Sciatic nerve (tissue), 1 donor: Measurements from ENCODE around the gene UFM1.

GRCh38 chr13:33197264-33198097, 88.1 kb downstream of the STARD13 start:
- PRO-cap = no peak

GRCh38 chr13:33204204-33205317, 81.0 kb downstream of the STARD13 start:
- PRO-cap = unidirectional peak, plus-strand start at chr13:33204520; bidirectional peak, plus-strand start at chr13:33204886, minus-strand start at chr13:33204760

DNA sequence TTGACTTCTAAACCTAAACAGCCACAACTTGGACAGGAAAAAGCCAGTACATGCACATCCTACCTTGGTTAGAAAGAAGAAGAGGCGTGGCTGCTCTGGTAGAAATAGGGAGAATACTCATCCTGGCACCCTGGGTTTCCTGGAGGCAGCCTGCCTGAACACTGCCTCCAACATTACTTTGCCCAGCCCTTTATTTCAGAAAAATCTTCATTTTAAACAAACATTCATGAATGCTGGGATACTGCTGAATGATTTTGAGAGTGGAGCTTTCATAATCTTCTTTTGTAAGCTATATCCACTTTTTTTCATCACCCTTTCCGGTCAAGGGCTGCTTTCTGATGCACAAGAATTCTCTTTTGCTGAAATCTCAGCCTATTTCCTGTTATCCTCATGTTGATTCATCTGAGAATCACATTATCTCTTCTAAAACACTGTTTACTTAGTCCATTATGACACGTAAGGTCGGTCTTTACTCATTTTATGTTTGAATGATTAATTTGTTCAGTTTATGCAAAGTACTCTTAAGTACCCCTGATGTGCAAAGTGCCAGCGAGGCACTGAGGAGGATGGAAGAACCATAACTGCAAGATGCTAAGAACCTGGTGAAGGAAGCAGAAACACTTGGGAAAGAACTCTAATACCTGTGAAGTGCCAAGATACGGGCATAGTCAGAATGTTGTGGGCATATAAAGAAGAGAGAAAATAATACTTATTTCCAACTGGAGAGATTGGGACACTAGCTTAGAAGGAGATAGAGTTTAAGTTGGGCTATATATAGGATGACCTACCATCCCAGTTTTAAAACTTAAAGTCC, 55.1 kb downstream of the STARD13 start:
- PRO-cap = no peak

GRCh38 chr13:33235760-33236542, 49.6 kb downstream of the STARD13 start:
- PRO-cap = no peak

DNA sequence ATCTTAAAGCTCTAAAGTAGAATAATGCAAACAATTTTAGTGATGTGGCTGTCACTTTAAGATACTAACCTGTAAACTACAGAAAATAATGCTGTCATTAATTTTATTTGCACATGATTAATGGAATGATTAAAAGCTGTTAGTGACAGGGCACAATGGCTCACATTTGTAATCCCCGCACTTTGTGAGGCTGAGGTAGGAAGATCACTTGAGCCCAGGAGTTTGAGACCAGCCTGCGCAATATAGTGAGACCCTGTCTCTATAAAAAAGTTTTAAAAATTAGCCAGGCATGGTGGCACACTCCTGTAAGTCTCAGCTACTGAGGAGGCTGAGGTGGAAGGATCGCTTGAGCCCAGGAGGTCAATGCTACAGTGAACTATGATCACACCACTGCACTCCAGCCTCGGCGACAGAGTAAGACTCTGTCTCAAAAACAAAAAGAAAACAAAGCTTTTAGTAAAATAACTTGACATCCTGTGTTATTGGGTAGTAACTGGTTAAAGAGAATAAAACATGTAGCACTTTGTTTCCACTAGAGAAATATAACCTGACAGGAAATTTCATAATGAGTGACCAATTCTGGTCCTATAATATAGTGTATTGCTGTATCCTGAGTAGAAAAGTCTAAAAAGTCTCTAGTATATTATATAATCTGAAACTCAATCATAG, 2.8 kb downstream of the STARD13 start:
- PRO-cap = no peak

GRCh38 chr13:33323355-33324285, 38.1 kb upstream of the STARD13 start:
- PRO-cap = no peak

DNA sequence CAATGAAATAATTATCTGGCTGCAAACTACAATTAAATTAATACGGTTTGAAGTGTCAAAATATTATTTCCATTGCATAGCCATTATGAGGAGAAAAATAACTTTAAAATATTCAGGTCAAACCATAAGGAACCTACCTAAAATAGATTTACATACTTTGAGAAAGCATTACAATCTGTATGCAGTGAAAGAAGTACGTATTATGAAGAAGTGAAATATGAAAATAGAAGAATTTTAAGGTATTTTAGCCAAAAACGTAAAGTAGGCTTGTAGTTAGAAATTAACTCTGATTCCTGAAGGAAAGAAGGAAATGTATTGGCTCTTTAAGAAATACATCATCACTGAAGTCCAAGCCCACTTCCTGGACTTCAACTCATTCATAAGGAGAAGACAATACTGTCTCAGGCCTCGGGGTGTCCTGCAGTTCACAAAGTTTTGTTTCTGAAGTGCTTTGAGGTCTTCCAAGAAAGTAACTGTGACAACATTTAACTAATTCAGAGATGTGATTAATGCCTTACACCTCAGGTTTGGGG, 65.6 kb upstream of the STARD13 start:
- PRO-cap = unidirectional peak, plus-strand start at position 411 of the sequence

DNA sequence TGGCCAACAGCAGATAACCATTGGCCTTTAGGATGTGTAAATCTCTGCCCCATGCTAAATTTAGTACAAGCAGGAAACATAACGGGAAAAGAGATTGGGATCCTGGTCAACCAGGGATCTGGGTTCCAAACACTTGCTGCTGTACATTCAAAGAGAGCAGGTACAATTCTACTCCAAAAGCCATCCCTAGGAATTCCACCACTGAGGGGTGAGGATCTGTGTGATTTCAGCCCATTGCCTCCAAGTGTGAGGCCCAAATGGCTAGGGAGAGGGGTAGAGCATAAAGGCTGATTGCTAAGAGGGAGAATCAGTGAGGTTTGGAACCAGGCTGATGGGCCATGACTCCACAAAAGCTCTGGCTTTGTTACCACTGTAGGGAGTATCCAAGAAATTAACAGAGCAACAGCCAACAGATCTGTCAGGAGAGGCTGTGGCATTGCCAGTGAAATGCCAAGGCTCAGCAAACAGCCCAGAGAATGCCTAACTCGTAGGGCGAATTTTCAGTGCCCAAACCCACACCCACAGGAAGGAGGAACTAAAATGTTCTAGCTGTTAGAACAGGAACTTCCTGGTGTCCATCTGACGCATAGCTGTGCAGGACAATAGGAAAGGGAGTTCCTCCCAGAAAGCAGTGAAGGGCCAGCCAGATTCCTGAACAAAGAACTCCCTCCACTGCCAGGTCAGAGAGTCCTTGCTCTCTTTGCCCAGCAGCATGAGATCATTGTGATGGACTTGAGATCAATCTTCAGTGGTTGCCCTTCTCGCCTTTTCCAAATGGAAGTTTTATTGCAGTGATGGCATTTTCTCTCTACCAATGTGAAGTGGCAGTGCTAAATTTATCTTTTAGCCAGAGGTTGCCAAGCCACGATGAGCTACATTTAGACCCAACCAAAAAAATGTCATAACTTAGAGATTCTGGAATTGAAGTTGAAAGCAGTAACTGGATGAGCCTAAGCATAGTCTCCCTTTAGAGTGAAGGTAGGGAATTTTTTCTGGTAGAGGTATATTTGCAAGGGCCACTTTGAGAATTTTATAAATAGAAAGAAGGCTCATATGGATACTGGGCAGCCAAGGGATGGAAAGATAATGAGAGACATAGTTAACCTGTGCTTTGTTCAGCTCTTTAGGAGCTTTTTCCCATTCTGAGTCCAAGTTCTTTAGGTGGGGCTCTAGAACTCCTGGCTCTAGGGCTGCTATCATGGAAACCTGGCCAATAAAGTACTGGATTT, 224.2 kb upstream of the STARD13 start:
- PRO-cap = bidirectional peak, plus-strand start at position 631 of the sequence, minus-strand start at position 444 of the sequence

DNA sequence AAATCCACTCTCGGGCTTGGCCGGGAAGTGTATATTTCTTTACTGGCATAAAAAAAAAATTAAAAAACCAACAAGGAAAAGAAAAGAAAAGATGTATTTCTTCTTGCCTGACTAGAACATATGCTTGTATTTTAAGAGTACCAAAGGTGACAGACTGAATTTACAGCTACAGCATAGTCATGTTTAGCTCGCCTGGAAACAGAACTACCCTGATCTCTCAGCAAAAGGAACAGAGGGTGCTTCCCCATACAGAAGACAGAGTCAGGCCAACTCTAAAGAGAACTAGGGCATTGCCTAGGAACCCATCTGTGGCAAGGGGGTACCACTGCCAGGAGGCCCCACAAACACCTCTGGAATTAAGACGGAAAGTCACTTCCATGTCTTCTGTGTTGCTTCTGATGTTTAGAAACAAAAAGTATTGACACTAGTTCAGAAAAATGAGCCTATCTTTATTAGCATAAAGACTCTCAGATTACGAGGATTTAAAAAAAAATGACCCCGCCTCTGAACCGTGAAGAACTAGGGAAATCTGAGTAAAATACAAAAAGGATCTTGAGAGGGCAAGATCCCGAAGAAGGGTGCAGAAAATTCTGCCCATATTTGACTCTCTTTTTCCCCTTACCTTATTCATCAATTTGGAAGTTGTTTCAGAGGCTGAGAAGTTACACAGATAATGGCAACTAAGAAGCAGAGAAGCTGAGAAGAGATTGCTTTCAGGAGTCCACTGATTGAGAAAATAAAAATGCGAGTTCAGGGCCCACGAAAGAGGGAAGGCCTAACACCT, 252.3 kb upstream of the STARD13 start:
- PRO-cap = no peak

DNA sequence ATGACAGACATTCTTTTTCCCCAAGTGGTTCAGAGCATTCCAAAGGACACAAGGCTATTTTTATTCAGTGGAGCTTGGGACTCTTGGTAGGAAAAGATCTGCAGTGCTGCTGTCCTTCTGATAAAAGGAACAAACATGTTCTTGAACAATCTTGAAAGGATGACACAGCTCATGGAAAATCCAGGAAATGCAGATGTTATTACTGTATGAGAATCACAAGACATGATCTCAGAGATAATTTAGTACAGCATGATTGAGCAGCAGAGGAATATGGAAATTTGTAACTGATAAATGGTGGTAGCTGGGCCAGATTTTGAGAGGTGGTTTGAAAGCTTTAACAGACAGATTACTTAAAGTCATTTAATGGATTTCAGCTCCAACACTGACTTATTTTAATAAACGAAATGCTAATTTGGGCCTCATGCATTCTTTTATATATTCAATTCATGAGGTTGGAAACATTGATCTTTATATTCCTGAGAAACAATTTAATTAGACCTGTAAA, 96.1 kb upstream of the RFC3 start:
- PRO-cap = no peak

DNA sequence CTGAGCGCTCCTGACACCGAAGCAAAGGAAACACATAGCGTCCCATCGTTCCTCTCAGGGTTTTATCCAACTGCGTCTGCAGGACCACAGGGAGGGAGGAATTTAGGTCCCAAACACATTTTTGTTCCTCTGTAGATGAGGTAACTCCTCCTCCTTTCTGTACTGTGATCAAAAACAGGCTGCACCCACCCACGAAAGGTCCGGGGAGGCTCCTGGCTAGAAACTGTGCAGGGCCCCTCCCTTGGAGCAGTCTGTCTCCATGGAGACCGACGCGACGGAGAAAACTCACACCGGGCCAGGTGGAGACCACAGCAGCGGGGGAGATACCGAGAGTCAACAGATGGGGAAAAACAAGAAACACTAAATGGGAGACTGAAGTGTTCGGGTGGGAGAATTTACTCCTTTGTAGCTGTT, 191.8 kb upstream of the NBEA start:
- PRO-cap = no peak

- PRO-cap = unidirectional peak, plus-strand start at chr13:35224083
These were observed 252.6 kb downstream of the MAB21L1 start for GRCh38 chr13:35223922-35224210.

DNA sequence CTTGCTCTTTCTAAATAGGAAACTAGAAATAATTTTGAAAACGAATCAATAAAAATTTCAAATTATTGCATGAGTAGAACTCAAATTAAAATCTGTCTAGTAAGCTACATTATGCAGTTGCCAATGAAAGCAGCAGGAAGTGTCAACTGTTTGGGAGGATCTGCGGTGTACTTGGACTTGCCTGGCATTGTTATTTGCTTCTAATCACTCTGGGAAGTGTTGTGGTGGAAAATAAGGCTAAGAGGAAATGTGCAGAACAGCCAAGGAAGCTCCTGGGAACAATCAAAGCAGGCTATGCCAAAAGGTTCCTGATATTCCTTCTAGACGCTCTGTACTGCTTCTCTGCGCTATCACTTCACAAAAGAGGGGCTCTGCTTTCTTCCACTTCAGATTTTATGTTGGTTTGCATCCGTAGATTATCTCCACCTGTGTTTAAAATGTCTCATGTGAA, 182.6 kb upstream of the CSNK1A1L start:
- PRO-cap = no peak

- PRO-cap = unidirectional peak, plus-strand start at chr13:37869329
These were observed 755 bp downstream of the TRPC4 start for GRCh38 chr13:37868393-37869641.

GRCh38 chr13:38349678-38350500, at the start of gene UFM1:
Gene UFM1, plus strand, starts transcription at chr13:38349851.
- PRO-cap = bidirectional peak, plus-strand start at chr13:38349812, minus-strand start at chr13:38349425; bidirectional peak, plus-strand start at chr13:38350332, minus-strand start at chr13:38350273

GRCh38 chr13:39006683-39006966, 16.0 kb upstream of the STOML3 start:
- PRO-cap = no peak

DNA sequence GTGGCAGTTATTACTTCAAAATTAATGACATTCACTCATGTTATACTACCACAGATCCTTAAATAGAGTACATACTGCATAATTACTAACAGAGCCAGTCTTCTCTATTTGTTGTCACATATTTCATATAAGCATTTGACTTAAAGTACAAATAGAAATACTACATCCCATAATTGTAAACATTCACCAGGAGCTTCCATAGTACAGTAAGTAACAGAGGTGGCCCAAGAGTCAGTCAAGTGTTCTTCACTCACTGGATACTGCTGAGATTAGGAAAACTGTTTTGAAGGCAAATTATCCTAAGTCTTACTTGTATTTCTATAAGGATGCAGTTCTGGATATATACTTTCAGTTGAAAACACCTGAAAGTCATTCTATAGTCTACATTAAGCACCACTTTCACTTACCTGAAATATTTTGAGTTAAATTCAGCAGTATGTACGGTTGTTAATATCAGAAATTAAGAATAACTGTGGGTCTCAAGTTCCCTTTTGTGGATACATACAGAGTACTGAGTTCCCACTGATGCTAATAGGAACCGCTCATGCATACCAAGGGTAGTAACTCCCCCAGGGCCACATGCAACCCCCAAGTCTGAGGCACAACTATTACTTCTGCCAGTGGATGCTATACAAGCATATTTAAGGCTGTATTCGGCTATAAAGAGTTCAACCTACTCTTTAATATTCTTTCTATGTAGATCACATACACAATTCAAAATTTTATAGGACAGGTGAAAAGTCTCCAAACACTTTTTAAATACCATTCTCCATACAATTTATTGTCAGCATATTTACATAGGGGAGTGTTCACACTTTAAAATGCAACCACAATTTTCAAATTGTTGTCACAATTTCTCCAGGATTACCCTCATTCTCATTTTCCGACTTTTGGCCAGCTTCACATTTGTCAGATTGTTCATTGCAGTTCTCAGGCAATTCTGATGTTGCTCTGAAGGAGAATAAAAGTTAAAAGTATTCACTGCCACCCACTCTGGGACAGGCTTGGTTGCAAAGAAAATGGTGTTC, 20.1 kb upstream of the STOML3 start:
- PRO-cap = no peak

- PRO-cap = no peak
These were observed 66.6 kb downstream of the LHFPL6 start for GRCh38 chr13:39536171-39537047.

DNA sequence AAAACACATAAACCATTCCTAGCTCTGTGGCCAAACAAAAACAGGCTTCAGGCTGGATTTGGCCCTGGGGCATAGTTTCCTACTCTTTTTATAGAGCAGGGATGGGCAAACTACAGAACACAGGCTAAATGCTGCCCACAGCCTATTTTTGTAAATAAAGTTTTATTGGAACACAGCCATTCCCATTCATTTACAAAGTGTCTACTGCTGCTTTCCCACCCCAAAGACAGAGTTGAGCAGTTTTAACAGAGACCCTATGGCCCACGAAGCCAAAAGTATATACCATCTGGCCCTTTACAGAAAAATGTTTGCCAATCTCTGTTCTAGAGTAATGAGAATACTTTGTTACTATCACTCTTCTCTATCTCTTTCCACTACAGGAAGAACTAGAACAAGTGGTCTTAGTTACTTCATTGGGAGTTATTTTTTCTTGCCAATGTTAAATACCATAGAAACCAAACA, 35.3 kb downstream of the LHFPL6 start:
- PRO-cap = no peak

- PRO-cap = no peak
These were observed 15.9 kb downstream of the LHFPL6 start for GRCh38 chr13:39586904-39587674.